Tibial nerve (tissue), 3 donors: ENCODE results near the gene XYLT2.

- PRO-cap: bidirectional peak, plus-strand start at chr17:50178373, minus-strand start at chr17:50178193
- RAMPAGE, long total RNA, 3 experiments: no peak in any of the 3 experiments
Observed at GRCh38 chr17:50177705-50178798, 12.2 kb downstream of the SGCA start.

GRCh38 chr17:50188847-50189296 is 12.6 kb downstream of the COL1A1 start:
- PRO-cap: no peak
- RAMPAGE, long total RNA, 3 experiments: no peak in any of the 3 experiments

- PRO-cap: bidirectional peak, plus-strand start at chr17:50200430, minus-strand start at chr17:50200221
- RAMPAGE, long total RNA, 3 experiments: no peak in any of the 3 experiments
Observed at GRCh38 chr17:50199604-50200633, 1.5 kb downstream of the COL1A1 start.

DNA sequence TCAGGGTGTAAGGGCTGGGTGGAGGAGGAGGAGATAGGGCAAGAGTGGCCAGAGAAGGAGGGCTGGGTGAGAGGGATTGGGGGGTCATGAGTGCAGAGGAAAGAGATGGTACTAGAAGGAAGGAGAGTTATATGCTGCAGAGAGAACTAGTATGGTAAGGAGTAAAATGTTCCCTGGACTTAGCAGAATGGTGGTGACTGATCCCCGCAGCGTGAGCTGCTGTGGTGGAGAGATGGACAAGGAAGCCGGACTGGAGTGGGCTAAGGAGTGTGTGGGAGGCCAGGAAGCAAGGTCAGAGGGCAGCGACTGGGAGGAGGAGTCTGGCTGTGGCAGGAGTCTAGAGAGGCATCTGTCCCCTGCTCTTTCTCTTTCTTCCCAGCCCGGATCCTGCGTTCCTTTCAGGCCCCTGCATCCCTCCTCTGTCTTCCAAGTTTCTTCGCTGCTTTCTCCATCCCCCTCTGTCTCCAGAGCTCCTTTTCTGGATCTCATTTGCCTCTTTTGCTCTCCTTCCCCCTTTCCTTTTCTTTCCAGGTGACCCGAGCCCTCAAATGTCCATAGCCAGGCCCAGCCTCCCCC is 4.0 kb upstream of the COL1A1 start:
- PRO-cap: no peak
- RAMPAGE, long total RNA, 3 experiments: no peak in any of the 3 experiments

DNA sequence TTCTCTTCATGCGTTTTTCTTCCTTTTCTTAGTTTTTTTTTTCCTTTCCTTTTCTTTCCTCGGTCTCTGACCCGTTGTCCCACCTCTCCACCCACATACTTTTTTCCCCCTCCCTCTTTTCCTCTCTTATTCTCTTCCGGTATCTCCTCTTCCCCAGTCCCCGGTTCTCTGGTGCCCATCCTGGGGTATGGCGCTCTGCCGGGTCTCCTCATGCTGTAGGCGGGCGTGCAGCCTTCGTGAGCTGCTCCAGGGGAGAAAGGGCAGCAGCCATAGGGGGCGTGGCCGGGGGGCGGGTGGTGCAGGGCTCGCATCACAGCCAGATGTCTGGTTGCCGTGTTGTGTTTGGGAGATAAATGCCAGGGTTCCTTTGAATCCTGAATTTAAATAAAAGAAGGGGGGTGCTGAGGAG is 5.4 kb upstream of the COL1A1 start:
- PRO-cap: no peak
- RAMPAGE, long total RNA, 3 experiments: no peak in any of the 3 experiments

DNA sequence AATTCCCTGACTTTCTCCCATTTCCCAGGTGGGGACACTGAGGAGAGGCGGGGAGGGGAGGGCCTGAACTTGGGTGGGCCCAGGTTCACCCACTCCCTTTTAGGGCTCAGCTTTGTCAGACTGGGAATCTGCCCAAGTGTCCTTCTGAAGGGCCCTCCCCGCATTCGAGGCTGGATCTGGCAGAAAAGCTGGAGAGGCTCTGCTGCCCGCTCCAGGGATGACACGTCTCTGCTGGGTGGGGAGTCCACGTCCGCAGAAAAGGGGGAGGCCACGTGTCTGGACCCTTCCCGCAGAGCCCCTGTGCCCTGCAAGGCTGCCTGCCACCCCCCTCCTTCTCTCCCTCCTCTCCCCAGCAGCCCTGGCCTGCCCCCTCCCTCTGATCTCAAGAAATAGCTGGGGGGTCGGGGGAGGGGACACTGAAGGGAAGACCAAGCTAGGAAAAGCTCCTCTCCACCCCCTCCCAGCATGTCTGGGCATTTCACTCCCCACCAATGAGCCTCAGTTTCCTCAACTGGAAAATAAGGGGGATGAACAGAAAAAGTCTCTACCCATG is 9.4 kb upstream of the COL1A1 start:
- PRO-cap: no peak
- RAMPAGE, long total RNA, 3 experiments: no peak in any of the 3 experiments

DNA sequence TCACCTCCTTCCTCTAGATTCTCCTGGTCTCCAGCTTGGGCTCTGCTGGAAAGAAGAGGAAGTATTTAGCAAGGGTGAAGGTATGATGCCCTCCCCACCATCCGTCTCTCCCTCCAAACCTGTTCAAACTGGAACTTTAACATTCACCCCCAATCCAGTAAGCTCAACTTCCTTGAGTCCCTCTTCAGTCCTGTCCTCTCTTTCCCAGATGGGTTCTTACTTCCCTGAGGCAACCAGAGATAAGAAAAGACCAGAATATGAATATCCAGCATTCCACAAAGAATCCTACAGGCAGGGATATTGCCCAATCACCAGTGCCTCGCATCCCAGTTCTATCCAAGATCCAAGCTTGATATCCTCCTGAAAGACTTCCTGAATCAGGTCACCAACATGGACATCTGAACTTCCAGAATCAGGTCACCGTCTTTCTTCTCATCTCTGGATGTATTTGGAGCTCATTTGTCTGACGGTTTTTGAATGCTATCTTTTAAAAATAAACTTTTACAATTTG is 13.5 kb upstream of the COL1A1 start:
- PRO-cap: no peak
- RAMPAGE, long total RNA, 3 experiments: no peak in any of the 3 experiments

DNA sequence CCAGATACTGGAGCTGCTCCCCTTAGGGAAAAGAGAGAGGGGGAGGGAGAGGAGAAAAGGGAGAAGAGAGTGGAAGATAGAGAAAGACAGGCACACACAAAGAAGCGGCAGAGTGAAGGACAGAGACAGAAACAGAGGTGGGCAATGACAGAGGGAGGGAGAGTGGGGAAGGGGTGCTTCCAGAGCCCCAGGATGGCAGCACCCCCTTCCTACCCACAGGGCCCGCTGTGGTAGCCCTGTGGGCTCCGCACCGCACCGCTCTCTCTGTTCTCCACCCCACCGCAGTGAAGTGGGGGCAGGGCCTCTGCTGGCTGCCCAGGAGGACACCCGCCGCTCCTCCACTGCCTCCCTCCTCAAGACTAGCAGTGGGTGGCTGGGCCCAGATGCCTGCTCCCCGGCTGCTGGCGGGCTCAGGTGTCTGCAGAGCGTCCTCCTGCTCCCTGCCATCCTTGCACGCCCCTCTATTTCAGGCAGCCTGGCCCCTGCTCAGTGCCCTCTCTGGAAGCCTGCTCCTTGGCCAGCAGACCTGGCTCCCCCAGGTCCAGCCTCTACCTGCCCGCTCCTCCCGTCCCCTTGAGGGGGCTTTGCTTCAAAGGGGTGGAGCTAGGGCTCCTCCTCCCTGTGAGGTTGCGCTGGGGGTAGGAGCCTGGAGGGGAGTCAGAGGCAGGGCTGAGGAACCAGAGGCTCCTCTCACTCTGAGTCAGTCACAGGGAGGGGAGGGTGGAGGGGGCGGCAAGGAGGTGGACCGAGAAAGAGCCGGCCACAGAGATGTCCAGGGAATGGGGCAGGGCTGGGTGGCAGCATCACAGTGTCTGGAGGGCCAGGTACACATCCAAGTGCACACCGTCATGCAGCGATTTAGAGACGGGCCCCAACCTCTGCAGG is 10.0 kb upstream of the TMEM92 start:
- PRO-cap: no peak
- RAMPAGE, long total RNA, 3 experiments: no peak in any of the 3 experiments

DNA sequence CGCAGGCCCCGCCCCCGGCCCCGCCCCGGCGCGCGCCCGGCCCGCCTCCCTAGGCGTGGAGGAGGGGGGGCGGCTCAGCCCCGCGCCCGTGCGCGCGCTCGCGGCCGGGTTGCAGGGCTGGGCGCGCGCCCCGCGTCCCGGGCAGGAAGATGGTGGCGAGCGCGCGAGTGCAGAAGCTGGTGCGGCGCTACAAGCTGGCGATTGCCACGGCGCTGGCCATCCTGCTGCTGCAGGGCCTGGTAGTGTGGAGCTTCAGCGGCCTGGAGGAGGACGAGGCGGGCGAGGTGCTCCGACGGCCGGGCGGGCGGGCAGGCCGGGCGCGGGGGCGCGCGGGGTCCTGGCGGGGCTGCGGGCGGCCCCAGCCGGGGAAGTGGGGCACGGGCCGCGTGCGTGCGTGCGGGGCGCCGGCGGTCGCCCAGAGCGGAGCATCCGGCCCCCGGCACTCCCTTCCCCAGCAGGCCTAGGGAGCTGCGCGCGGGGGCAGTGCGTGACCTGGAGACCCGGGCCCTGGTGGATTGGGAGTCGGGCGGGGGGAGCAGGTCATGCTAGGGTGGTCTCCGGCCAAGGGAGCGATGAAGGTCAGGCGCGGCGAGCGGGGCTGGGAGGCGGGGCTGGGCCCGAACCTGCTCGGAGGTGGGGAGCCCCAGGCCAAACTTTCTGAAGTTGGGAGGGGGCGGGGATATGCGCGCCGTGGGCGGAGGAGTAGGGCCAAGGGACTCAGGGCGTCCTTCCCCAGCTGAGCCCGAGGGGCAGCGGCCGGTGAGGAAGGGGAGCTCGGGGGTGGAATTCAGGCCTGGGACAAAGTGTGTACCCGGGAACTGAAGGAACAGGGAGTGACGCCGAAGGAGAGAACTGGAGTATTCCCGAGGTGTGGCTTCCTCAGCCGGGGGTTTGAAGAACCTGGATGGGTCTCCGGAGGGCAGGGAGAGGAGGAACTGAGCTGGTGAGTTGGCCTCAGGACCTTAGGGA is at the start of gene XYLT2:
TSS of gene XYLT2 (plus strand) at position 135 of the 969 bp plus-strand sequence.
- PRO-cap: bidirectional peak, plus-strand start at position 144 of the sequence, minus-strand start outside the sequence; unidirectional peak, minus-strand start at position 820 of the sequence
- RAMPAGE, long total RNA, 3 experiments: start-site peak on the plus strand in 2 of 3 experiments, centred at positions 128 to 130 of the sequence, 118 to 173 reads per replicate

DNA sequence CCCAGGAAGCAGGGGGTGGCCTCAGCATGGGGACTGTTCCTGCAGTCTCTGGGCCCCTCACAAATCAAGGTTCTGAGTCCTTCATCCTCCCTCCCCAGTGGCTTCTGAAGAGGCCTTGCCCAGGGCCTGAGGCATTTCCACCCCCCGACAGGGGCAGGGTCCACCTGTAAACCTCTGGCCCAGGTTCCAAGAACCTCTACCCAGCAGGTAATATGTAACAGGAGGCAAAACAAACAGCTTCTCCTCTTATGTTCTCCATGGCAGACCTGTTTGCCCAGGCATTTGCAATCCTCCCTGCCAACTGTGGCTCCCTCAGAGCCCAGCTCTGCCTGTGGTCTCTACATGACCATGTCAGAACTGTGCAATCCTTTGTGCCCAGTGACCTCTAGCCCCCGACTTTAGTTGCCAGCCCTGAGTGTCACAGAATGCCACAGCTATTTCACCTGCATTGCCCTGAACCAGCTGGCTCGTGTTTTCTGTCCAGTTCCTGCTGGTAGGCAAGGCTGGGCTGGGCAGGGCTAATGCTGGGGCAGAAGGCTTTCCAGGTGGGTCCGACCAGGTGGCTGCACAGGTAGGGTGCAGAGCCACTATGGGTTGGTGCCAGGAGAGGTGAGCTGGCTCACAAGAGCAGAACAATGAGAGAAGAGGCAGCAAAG is 14.3 kb downstream of the ACSF2 start:
- PRO-cap: no peak
- RAMPAGE, long total RNA, 3 experiments: no peak in any of the 3 experiments

GRCh38 chr17:50475704-50476186 is 2.9 kb upstream of the RSAD1 start:
- PRO-cap: no peak
- RAMPAGE, long total RNA, 3 experiments: no peak in any of the 3 experiments

DNA sequence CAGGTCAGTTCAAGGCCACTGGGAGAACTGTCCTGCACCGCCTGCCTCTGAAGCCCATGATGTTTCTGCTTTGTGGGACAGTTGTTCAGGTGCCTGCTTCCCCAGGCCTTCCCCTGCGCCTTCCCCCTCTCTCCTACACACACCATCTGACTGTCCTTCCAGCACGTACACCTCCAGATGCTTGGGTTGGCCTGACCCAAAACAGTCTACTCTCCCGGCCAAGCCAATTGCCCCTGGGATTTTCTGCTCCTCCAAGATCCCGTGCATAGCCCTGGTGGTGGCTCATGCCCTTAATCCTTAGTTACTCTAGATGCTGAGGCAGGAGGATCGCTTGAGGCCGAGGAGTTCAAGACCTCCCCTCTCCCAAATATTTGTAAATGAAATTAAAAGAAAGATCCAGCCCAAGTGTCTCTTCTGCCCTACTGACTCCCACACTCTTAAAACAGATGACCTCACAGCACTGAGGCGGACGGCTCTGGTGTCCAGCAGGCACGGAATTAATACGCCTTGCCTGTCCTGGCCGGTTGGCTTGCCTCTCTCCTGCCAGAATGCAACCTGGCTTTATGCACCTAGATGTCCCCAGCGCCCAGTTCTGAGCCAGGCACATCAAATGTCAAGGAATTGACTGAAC is 556 bp upstream of the RSAD1 start:
- PRO-cap: no peak
- RAMPAGE, long total RNA, 3 experiments: no peak in any of the 3 experiments

- PRO-cap: no peak
- RAMPAGE, long total RNA, 3 experiments: no peak in any of the 3 experiments
Observed at GRCh38 chr17:50538046-50538332, 5.5 kb downstream of the EPN3 start.

DNA sequence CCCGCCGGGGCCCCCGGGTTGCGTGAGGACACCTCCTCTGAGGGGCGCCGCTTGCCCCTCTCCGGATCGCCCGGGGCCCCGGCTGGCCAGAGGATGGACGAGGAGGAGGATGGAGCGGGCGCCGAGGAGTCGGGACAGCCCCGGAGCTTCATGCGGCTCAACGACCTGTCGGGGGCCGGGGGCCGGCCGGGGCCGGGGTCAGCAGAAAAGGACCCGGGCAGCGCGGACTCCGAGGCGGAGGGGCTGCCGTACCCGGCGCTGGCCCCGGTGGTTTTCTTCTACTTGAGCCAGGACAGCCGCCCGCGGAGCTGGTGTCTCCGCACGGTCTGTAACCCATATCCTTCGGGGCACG is 828 bp downstream of the CACNA1G start:
- PRO-cap: no peak
- RAMPAGE, long total RNA, 3 experiments: no peak in any of the 3 experiments

- PRO-cap: no peak
- RAMPAGE, long total RNA, 3 experiments: no peak in any of the 3 experiments
Observed at GRCh38 chr17:50621353-50622102, 13.2 kb upstream of the ABCC3 start.

DNA sequence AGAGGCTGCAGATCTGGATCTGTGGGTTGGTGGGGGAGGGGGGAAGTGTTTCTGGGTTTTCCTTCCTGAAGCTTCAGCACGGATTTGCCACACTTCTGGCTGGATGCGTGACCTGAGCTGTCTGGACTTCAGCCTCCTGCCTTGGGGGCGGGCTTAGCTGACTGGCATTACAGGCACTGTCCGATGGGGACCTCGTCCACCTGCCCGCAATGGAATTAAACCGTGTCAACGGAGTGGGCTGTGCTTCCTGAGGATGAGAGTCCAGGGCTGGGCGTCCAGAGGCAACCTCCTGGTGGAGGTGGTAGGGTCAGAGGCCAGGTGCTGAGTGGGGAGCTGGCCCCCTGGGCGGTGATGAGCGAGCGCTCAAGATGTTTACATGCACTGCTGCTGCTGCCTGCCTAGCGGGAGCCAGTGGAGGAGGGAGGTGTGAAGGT is 6.7 kb upstream of the ABCC3 start:
- PRO-cap: no peak
- RAMPAGE, long total RNA, 3 experiments: no peak in any of the 3 experiments

DNA sequence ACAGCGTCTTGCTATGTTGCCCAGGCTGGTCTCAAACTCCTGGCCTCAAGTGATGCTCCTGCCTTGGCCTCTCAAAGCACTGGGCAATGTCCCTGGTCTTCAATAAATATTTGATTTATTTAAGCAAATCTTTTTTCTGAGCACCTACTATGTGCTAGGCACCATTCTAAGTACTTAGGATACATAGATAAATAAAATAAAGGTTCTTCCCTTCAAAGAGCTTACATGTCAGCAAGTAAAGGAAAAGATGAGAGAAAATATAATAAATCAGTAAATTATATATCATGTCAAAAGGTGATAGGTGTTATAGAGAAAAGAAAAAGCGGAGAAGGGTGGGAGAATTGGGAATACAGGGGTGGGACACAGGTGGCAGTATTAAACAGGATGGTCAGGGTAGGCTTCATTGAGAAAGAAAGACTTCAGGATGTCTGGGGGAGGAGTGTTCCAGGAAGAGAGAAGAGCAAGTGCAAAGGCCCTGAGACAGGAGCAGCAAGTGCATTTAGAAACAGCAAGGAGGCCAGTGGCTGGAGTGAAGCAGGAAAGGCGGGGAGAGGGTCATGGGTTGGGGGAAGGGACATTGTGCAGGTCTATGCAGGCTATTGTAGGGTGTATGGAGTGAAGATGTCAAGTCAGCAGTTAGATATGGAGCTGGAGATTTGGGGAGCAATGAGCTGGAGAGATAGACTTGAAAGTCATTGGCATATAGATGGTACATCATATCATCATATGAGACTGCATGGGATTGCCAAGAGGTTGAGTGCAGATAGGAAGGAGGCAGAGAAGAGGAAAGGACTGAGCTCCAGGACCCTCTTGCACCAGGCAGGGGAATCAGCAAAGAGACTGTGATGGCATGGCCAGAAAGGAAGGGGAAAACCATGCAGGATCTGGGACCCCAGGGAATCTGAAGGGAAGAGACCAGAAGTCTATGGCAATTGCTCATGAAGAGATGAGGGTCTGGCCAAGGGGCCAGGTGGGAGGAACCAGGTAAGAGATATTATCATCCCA is 11.4 kb downstream of the ABCC3 start:
- PRO-cap: no peak
- RAMPAGE, long total RNA, 3 experiments: start-site peak on the plus strand in 1 of 3 experiments, centred at position 719 of the sequence, 6 reads per replicate

DNA sequence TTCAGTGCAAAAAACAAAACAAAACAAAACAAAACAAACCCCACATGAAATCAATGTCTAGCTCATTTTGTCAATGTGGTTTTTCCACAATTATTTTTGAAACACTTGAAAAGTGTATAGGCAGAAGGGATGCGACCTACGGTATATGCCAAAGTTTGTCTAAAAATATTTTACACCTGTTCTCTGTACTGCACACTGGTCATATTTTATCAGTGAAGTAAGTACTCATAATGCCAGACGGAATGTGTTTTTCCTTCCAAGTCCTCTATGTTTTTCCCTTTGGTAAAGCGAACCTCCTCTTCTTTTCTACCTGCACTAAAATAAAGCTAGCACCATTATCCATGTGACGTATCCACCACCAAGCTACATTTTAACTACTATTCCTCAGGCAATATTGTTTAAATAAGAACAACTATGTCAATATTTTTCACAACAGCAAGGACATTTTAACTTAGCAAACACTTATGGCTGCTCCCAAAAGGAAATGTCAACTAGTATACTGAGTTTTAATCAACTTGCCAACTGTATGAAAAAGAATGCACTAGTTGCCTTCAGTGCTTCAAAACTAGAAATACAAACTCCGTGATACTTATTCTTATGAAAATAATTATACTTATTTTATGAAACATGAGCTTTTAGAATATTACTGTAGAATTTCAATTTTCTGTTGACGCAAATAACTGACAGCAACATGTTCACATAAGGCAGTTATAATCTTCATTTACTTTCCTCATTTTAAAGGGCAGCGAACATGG is 10.2 kb downstream of the TOB1 start:
- PRO-cap: no peak
- RAMPAGE, long total RNA, 3 experiments: no peak in any of the 3 experiments

DNA sequence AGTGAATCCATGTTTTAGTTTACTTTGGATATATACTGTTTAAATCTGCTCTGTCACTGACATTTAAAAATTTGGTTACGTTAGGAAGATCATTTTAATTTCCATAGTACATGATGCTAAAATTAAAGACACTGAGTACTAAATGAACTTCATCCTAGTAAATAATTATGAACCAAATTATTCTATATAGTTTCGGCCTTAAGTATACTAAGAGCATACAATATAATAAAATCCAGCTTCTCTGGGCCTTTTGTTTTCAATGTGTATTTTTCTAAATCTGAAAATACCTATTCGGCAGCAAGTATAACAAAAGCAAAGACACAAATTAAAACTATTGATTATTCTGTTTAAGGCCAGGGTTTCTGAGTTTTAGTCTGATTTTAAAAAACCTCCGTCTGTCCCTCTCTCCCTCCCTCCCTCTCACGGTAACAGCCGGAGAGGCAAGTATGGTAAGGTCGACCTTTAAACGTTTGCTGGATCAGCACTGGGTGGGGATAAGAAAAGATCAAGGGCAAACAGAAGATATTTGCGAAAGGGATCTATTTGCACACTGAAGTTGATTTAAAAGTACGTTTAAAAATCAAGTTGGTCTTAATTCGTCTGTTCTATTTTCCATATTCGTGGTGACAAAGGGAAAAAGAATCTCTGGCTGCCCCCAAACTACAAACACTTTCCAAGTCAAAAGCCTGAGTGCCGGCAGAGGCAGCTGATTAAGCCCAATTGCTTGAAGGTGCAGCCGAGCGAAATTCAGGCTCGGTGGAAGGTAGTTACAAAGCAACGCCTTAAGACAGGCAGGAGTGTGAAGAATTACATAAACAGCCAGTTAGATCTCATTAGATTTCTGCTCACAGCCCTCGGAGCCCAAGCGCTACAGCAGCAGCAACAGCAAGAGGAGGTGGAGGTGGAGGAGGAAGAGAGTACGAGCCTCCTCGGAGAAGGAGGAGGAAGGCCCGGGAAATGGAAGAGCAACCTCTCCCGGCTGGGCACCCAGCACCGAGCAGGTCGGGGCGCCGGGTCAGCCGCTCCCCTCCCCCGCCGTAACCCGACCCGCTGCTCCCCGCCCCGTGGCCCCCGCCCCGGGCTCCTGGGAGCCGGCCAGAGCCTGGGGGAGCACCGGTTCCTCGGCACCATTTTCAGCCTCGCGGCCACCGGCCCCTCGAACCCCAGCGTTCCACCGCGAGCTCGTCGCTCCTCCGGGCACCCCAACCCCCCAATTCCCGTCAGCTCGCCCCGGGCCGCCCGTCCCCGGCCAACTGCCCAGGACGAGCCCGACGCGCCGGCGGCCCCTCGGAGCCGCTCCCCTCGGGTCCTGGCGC is 1.1 kb downstream of the TOB1 start:
- PRO-cap: unidirectional peak, plus-strand start at position 465 of the sequence; bidirectional peak, plus-strand start at position 848 of the sequence, minus-strand start at position 761 of the sequence; bidirectional peak, plus-strand start at position 932 of the sequence, minus-strand start at position 995 of the sequence
- RAMPAGE, long total RNA, 3 experiments: no peak in any of the 3 experiments

GRCh38 chr17:50867350-50868378 is 1.5 kb upstream of the TOB1 start:
- PRO-cap: bidirectional peak, plus-strand start at chr17:50867619, minus-strand start at chr17:50867483; bidirectional peak, plus-strand start at chr17:50867798, minus-strand start at chr17:50867753; bidirectional peak, plus-strand start at chr17:50867964, minus-strand start at chr17:50867963; unidirectional peak, minus-strand start at chr17:50868007
- RAMPAGE, long total RNA, 3 experiments: no peak in any of the 3 experiments